Hair follicle dermal papilla cell (primary cell): ENCODE measurements around the gene C21orf58.

DNA sequence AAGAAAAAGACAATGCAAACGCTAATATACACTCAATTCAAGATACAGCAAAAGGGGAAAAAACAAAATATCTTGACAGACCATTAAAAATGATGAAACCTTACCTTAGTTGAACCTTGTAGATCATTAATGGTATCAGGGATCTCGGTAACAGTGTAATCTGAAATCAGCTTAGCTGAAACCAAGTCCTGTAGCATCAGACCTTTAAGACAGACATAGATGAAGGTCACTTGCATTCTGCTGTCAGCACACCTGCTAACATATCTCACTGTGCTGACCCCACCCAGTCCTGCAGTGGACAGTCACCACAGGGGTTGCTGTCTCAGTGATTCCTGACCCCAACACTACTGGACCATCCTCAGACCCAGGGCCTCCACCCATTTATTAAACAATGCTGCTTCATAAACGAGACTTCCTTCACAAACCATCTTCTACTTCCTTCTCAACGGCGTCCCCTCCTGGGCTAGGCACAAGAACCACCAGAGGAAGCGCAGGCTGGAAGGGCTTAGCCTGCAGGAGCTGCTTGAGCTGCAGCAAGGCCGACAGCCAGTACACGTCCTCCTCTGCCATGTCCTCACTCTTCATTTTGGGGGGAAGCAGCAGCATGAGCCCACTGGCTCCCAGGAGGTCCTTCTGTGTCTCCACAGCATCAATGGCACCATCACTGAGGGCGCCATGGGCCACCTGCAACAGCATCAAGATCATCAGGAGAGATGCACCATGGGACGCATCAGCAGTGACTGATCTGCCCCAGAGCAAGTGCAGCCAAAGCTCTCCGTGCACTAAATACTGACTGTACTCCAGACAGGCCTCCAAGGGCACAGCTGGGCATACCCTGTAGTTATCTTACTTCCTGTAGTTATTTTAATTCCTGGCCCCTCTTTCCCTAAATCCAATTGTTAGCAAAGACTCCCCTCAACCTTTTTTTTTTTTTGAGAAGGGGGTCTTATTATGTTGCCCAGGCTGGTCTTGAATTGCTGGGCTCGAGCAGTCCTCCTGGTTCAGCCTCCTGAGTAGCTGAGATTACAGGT is 17.9 kb upstream of the LSS start:
- CAGE, long polyA plus RNA: no peak

- CAGE, long polyA plus RNA: no peak
These were observed 5.6 kb downstream of the C21orf58 start for GRCh38 chr21:46317856-46318621.

DNA sequence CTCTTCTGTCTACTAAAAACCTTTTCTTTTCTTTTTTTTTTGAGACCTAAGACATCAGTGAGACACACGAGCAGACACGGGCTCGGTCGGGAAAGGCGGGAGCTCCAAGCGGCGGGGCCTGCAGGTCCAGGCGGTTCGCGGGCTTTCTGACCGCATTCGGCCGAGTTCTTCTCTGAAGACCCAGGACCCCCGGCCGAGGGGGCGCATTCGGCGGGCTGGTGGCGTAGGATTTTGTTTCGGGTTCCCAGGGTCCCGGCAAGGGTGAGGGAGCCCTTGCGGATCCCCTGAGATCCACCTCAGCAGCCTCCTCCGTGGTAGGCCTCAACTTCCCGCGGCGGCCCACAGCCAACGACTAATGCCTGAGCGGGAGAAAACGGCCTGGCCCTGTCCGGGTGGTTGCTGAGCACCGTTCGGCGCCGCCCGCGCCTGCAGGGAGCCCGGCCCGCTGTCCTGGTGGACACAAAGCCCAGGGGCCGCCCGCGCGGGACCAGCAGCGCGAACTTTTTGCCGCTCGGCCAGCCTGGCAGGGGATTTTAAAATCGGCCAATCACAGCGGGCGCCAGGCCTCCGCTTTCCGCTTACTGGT is at the start of gene C21orf58:
C21orf58 (minus strand) TSS at position 506 of the 586 bp plus-strand sequence.
- CAGE, long polyA plus RNA: no peak

- CAGE, long polyA plus RNA: no peak
These were observed 938 bp downstream of the PCNT start for GRCh38 chr21:46324584-46325603.

DNA sequence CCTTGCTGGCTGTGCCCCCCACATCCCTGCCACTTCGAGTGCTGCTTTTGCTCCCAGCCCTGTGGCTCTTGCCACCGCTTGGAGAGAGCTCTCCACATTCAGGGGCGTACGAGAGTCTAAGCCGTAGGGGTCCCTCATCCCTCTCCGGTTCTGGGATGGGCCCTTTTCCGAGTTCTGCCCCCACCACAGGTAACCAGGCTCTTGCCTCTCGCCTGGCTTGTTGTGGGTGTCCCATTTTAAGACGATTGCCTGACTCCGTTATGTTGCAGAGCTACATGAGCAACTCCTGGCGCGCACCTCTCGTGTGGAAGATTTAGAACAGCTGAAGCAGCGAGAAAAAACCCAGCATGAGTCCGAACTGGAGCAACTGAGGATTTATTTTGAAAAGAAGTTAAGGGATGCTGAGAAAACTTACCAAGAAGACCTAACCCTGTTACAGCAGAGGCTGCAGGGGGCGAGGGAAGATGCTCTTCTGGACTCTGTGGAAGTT is 28.9 kb downstream of the PCNT start:
- CAGE, long polyA plus RNA: no peak

GRCh38 chr21:46394848-46395363 is 63.8 kb upstream of the DIP2A start:
- CAGE, long polyA plus RNA: no peak

DNA sequence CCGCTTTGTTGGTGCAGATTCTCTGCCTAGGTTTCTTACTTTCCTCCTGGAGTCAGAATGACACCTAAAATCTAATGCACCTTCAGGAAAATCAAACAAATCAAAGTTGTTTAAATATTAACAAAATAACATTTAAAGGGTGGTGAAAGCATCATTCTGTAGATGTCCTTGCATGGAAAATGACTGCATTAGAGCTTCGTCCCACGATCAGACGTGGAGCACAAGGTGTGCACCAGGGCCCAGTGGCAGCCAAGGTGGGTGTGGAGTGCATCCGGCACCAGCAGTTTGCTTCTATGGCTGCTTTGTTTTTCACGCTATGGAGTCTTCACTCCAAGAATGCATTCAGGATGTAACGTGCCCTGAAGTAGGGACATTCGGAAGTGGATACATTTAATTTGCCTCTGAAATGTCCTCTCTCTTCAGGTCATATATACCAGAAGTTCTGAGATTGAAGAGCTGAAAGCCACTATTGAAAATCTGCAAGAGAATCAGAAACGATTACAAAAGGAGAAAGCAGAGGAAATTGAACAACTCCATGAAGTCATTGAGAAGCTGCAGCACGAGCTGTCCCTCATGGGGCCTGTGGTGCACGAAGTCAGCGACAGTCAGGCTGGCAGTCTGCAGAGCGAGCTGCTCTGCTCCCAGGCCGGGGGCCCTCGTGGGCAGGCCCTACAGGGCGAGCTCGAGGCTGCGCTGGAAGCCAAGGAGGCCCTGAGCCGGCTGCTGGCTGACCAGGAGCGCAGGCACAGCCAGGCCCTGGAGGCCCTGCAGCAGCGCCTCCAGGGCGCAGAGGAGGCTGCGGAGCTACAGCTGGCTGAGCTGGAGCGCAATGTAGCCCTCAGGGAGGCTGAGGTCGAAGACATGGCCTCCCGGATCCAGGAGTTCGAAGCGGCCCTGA is 47.7 kb upstream of the DIP2A start:
- CAGE, long polyA plus RNA: no peak

GRCh38 chr21:46548522-46549391 is 56.1 kb downstream of the S100B start:
- CAGE, long polyA plus RNA: no peak